Neutrophil (primary cell): ENCODE data around the gene H3Y1.

DNA sequence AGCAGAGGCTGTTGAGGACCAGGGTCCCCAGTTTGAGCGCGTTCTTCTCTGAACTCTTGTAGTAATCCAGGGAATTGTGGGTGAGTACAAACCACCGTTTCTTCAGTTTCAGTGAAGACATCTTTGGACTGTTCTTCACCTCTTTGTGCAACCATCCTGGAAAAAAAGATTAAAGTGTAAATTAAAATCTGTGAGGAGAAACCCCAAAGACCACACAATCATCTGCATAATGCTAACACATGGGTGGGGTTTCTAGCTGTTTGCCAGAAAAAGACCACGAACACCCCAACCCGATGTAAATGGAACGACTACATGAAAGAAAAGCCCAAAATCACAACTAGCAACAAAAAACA is 64.5 kb upstream of the RETREG1 start:
- PRO-cap: no peak

DNA sequence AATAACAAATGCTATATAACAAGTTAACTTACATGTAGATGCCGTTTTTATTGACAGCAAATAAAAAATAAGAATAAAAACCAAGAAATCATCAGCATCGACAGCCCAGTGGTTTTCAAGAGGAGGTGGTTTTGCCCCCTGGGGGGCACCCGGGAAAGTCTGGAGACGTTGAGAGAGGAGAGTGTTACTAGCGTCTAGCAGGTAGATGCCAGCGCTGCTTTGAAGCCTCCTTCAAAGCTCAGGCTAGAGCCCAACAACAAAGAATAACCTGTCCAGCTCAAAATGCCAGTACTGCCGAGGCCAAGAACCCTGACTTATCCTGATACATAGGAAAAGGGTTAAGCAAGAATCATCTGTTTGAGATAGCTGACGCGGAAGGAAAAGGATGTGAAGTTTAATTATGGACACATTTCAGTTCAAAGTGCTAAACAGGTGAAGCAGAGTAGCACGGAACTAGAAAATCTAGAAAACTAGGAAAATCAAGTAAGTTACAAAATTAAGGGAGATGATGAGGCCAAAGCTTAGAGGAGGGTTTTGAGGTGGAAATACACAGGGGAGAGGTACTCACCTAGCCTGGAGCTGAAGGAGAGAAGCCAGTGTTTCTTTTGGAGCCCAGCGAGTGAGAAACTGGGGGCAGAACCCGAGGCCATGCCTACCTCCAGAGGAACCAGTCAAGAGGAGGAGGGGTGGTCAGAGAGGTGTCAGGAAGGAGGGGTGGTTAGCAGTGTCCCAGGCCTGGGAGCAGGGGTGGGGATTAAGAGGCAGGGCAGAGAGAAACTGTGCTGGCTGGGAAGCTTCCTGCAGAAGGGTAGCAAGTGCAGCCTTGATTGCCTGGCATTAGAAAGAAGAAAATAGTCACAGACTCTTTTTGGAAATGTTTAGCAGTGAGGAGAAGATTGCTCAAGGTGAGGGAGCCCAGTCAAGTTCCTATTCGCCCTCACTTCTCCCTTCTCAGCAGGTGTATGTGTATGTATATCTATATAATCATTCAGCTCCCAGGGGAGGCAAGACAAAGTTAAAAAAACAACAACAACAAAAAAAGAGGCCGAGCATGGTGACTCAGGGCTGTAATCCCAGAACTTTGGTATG is 121.1 kb upstream of the RETREG1 start:
- PRO-cap: no peak

GRCh38 chr5:16768876-16769301 is 152.1 kb upstream of the RETREG1 start:
- PRO-cap: no peak

DNA sequence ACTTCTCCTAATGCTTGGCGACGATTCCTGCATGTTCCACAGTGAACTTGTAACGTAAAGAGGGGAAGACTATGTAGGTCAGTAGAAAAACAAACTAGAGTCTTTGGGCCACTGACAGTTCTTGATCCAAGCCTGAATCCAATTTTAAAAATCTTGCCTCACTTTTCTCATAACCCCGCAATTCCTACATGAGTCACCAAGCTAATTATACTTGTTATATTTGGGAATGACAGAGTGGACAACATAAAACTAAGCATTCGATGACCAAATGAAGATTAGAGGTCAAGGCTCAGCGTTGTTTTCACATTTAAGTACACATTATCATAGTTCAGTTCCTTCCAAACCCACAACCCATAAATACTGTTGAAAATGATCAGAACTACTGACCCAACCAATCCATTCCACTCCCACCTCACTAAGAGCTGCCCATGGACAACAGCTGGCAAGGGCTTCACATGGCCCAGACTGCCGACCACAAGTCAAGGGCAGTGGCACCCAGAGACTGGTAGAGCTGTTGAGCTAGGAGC is 64.3 kb downstream of the MYO10 start:
- PRO-cap: no peak

GRCh38 chr5:16885859-16886891 is 49.9 kb downstream of the MYO10 start:
- PRO-cap: no peak

- PRO-cap: no peak
Measured at GRCh38 chr5:17037905-17038426, 101.9 kb upstream of the MYO10 start.

GRCh38 chr5:17655669-17655988 is at the start of gene H3Y1:
H3Y1 (minus strand) TSS chr5:17655849.
- PRO-cap: no peak

- PRO-cap: no peak
Measured at GRCh38 chr5:23007208-23007861, 154.2 kb upstream of the CDH12 start.

- PRO-cap: no peak
Measured at GRCh38 chr5:23727261-23727647, 219.8 kb downstream of the PRDM9 start.

GRCh38 chr5:23884690-23885071 is 377.3 kb downstream of the PRDM9 start:
- PRO-cap: no peak

DNA sequence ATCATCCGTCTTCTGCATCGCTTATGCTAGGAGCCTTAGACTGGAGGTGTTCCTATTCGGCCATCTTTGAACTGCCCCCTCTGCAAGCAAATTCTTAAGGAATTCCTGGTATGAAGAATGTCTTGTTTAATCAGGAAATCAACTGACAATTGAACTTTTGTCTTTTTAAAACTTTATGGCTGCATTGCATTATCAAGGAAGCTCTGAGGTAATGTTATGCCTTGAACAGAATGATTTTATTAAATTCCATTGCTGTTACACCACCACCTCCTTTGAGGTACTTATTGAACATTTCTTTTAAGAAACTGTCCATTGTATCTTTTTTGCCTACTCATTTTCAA is 1915.7 kb upstream of the CDH9 start:
- PRO-cap: no peak

DNA sequence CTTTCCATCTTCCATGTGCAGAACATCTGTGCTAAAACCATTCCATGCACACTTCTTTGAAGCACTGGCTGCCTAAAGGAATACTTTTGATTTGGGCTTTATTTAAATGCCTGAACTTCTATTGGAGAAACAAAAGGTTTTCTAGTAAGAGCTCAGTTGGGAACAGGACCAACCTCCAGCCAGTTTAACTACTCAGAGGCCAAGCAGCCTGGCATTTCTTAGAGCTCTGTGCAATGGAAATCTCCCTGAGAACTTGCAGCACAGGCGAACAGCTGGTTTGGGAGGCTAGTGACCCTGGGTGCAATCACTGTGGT is 1.1 kb upstream of the CDH6 start:
- PRO-cap: no peak

DNA sequence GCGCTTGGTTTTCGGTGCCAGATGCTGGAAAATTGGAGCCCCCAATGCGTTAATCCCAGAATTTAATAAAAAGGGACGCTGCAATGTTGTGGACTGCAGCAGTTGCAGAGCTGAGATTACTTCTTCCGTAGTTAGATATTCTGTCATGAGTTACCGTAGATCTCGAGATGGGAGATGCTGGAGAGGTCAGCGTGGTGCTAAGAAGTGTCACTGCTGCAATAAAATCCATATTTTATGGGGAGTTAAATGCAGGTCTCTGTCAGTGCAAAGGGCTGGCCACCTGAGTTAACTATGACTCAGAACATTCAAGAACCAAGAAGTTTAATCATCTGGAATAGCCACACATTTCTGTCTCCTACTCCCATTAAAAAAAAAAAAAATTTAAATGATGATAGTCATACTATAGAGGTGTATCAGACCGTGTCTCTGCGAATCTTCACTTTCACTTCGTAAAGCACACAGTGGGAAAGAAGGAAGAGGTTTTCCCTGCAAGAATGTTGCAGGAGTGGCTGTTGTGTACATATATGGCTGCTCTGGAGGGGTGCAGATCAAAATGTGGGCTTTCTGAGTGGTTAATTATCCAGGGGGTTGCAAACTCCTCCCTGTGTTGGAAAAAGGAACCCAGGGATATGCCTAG is 1.4 kb downstream of the CDH6 start:
- PRO-cap: no peak

- PRO-cap: no peak
Measured at GRCh38 chr5:31525956-31526616, 5.8 kb downstream of the DROSHA start.

DNA sequence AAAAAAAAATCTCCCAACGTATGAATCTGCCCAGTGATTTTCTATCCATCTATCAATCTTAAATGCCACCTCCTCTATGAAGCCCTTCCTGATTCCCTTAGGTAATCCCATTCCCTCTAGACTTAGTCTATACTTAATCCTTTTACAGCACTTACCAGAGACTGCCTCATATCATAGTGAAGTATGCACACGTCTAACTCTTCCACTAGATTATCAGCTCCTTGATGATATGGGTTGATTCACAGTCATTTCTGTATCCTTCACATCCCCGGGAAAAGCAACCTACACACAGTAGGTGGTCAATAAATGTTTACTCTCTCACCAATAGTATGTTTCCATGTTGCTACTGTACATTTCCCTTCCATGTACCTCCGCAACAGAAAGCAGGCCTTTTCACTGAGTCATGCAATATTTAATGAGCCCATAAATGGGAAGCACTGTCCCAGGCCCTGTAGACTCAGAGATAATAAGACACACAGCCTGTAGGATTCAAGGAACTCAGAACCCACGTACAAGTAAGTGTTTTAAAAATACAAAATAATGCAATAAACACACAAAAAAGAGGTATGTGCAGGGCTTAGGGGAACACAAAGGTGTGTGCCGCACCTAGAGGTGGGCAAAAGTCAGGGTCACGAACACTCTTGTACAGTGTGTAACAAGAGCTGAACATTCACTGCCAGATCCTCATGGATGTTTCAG is 1.1 kb downstream of the DROSHA start:
- PRO-cap: no peak

- PRO-cap: no peak
Measured at GRCh38 chr5:31556306-31556818, 24.3 kb downstream of the C5orf22 start.

DNA sequence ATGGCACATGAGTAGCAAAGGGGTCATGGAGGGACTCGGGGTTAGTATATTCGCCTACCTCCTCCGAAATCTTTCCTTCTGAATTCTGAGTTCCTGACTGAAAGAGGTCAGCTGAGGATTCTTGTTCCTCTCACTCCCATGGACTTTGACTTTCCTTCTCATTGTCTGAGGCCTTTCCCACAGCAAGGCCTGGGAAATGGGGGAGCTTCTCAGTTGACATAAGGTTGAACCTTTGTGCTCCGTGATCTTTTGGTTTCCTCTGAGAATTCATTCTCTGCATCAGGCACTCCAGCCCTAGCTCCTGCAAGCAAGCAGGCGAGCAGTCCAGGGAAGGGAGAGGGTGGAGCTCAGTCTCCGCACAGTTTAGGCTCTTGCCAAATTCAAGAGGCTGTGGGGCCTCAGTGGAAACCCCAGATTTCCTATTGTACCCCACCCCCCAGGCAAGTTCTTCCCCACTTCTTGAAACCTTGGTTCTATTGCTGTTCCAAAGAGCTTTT is 147.1 kb downstream of the PDZD2 start:
- PRO-cap: no peak

DNA sequence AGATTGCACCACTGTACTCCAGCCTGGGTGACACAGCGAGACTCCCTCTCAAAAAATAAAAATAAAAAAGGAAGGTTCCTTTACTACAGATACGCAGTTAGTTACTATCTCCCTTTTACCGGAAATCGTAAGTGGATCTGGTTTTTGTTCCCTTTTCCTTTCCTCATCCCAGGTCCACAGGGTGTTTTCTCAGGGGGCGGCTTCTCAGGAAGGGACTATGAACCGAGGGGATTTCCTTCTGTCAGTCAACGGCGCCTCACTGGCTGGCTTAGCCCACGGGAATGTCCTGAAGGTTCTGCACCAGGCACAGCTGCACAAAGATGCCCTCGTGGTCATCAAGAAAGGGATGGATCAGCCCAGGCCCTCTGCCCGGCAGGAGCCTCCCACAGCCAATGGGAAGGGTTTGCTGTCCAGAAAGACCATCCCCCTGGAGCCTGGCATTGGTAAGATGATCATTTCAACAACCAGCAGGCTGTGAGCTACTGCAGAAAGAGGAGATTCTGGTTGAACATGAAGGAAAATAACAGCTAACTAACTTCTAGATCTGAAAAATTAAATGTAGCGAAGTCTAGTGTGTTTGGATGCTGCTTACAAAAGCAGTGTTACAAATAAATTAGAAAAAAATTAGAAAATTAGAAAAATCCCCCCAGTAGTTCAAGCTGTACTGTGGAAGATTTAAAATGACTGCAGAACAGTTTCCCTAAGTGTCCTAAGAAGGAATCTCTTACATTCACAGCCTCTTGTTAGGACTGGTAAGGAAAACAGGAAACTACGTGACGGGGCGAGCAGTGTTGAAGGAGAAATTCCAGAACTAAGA is 75.7 kb downstream of the GOLPH3 start:
- PRO-cap: no peak

DNA sequence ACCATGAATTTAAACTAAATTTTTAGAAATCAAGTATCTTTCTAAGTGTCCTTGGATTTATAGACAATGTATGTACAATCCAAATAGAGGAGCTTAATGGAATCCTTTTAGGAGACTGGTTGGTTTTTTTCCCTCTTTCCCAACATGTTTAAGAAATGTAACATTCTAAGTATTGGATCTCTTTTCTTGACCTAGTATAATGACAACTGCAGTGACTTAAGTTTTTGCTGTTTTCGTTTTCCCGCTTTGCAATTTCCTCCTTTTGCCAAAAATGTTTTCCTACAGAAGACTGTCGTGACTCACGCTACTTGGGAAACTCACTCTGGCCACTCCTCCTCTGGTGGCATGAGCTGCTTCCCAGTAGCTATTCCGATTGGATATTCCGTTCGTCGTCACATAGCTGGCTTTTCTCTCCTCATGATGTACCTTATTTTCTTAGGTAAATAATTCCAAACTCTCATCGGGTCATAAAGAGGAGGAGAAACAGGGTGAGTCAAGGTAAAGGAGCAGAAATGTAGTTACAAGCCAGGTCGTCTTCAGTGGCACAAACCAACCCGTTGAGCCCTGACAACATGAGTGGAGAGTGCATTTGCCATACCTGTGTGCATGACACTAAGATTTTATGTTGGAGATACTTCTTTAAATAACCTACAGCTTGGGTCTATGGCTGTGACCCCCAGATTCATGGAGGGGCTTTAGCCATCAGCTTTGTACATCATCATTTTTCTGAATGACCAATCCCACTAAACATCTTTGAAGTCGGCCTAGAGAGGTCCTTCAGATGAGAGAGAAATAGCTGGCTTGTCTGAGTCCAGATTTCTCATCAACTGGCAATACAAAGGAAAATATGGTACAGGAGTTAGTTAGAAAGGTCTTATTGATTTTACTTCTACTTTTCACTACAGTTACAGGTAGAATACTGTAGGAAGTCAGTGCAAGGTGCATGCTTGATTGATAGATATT is 64.8 kb downstream of the GOLPH3 start:
- PRO-cap: no peak

DNA sequence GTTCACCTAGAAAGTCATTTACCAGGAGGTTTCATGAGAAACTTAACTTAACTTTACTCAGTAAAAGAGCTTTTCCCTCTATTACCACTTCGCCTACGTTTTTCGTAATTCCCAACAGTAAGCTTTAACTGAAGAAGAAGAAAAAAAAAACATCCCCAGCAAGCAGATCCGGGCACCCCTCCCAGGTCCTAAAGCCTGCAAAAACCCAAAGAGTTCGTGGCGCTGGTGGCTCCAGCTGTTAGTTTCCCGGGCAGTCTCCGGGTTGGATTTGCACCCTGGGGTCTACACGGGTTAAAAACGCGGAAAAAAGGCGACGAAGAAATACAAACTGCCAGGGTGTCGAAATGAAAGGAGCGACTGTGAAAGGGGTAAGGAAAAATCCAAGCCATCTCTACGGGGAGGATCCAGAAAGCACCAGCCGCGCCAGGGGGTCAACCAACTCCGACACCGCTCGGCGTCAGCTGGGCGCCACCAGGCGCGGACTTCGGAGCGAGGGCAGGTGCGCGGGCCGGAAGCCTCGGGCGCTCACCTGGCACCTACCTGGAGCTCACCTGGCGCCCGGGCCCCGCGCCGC is 826 bp downstream of the GOLPH3 start:
- PRO-cap: no peak